SK-N-SH (cell line): ENCODE data around the gene LAMB3.

- RRBS, result no CpG with 5 or more reads among the region's 5 CpGs
CAGE:
- cytosol, long polyA plus RNA, result no peak
- long polyA plus RNA, result no peak
- nucleus, long polyA plus RNA, result no peak
Measured at GRCh38 chr1:207336472-207337702, 15.4 kb downstream of the CD55 start.

- RRBS, result no CpG with 5 or more reads among the region's 1 CpG
CAGE:
- cytosol, long polyA plus RNA, result no peak
- long polyA plus RNA, result no peak
- nucleus, long polyA plus RNA, result no peak
Measured at GRCh38 chr1:207355125-207355654, 33.7 kb downstream of the CD55 start.

GRCh38 chr1:207453569-207453932 lies 577 bp upstream of the CR2 start:
CAGE:
- cytosol, long polyA plus RNA, result no peak
- long polyA plus RNA, result no peak
- nucleus, long polyA plus RNA, result no peak

DNA sequence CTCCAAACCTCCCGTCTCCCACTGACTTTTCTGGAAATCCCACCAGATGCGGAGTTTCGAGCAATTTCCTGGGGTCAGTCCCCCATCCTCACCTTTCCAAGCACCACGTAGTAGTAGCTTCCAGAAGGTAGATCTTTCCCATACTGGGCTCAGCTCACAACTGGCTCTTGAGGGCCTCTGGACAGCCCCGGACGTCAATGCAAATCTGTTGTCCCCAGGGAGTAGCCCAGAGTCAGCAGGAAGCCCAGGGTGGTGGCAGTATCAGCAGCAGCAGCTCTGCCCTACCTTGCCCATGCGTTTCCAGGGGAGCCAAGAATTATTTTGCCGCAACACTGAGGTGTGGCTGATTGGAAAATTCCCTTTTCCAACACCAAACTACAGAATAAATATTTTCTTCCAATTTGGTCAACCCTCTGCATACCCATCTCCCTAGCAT lies 70.3 kb downstream of the CD46 start:
- RRBS, result no CpG with 5 or more reads among the region's 8 CpGs
CAGE:
- cytosol, long polyA plus RNA, result no peak
- long polyA plus RNA, result no peak
- nucleus, long polyA plus RNA, result no peak

- RRBS, result 3% methylated on average over 3 of the region's 17 CpGs
CAGE:
- cytosol, long polyA plus RNA, result no peak
- long polyA plus RNA, result no peak
- nucleus, long polyA plus RNA, result no peak
Measured at GRCh38 chr1:207868507-207868800, 42.5 kb downstream of the CD34 start.

DNA sequence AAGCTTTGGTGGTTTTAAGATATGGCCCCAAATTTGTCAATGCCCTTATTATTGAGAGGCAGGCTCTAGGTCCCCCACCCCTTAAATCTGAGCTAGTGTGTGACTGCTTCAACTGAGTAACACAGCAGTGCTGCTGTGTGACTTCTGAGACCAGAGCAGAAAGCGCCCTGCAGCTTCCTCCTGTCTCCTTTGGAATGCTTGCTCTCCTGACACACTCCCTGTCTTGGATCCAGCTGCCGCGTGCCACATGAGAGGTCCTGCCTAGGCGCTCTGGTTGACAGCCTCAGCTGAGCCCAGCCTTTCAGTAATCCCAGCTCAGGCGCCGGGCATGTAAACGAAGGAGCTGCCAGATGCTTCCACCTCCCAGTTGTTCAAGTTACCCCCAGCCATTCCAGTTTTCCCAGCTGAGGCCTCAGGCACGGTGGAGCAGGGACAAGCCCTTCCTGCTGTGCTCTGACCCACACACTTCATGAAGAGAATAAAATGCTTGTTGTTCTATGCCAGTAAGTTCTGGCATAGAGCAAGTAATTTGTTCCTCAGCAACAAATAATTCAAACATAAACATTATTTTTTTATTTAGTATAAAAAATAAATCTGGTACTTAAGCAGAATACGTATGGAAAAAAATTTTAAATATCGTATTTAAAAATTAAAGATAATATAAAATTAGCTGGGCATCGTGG lies 14.3 kb upstream of the CD34 start:
- RRBS, result no CpG with 5 or more reads among the region's 11 CpGs
CAGE:
- cytosol, long polyA plus RNA, result no peak
- long polyA plus RNA, result no peak
- nucleus, long polyA plus RNA, result no peak

DNA sequence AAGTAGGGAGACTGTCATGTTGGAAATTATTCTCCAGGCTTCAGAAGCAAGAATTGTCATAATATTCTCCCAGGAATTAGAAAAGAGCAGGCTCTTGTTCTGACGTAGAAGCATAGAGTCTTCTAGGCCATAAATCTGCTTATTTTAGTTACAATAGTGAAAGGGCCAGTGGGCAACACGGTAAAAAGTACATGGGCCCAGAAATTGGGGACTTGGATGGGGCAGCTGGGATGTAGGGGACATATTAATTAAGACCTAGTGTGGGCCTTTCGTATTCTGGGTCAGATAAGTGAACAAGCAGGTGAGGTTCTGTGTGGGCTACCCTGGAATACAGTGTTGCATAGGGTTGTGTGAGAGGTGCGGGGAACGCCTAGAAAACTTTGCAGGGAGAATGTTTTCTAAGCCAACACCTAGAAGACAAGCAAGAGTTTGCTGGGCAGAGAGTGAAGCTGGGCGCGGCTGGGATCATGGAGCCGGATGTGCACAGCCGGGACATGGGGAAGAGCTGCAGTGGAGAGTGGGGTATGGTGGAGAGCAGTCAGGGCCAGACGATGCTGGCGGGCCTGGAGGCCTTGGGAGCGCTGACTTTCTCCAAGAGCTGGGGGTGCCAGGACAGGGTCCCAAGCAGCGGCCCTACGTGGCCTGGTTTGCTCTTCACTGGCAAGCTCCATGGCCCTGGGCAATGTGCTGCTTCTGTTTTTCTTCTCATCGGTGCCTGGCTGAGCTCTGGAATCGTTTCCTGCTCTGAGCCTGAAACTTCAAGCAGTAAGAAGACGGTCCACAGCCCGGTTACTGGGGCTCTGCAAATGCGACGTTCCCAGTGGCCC lies 51.7 kb upstream of the CD34 start:
- RRBS, result 80% methylated on average over 3 of the region's 20 CpGs
CAGE:
- cytosol, long polyA plus RNA, result no peak
- long polyA plus RNA, result no peak
- nucleus, long polyA plus RNA, result no peak

- RRBS, result no CpG with 5 or more reads among the region's 10 CpGs
CAGE:
- cytosol, long polyA plus RNA, result no peak
- long polyA plus RNA, result no peak
- nucleus, long polyA plus RNA, result no peak
Measured at GRCh38 chr1:208159693-208160381, 84.3 kb downstream of the PLXNA2 start.

DNA sequence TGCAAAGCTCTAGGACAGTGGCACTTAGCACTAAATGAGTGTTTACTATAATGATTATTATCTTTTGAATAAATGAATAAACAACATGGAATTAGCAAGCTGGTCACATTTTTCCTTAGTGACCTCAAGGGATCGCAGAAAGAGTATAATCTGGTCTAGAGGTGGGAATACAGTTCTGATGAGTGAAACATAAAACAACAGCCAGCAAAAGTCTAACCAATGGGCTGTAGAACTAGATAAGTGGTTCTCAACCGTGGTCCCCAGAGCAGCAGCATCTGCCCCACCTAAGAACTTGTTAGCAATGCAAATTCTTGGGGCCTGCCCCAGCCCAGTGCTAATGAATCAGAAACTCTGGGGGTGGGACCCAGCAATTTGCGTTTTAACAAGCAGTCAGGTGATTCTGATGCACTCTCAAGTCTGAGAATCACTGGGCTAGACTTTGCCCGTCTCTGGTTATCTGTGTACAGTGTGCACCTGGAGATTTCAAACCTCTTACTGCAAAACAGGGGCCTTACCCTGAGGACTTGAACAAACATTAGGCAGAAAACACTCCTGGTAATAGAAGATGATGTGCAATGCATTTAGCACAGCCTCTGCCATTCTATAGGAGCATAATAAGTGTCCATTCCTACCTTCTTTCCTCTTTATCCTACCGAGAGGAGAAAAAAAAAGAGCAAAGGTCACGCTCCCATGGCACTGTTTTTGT lies 66.6 kb downstream of the PLXNA2 start:
- RRBS, result no CpG with 5 or more reads among the region's 6 CpGs
CAGE:
- cytosol, long polyA plus RNA, result no peak
- long polyA plus RNA, result no peak
- nucleus, long polyA plus RNA, result no peak

DNA sequence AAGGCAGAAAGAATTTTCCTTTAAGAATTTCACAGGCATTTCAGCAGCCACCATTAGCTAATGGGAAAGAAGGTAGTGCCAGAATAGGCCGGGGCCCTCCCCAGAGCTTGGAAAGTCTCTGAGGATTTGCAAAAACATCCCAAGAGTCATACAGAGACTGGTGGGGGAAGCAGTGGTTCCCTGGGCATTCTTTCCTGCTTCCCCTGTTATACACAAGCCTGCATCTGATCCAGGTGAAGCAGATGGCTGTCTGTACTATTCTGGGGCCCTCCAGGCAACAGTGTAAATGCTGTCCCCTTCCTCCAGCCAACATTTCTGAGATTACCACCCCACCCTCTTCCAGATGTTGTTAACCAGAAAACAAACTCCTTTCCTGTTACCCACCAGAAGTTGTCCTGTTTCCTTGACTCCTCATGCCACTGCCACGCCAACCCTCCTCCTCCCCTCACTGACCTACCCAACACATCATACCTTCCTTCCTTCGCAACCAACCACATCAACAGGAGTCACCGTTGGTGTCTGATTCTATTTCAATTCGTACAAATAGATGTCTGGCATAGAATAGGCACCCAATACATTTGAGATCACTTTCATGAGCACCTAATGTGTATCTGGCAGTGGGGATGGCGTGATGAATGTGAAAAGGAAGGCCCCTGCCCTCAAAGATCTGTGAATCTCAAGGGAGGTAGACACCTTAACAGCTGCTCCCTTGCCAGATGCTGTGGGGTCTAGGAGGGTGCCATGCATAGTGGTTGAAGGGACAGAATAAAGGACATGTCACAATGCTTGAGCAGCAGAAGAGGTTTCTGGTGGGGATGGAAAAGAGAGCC lies 39.9 kb downstream of the PLXNA2 start:
- RRBS, result no CpG with 5 or more reads among the region's 6 CpGs
CAGE:
- cytosol, long polyA plus RNA, result no peak
- long polyA plus RNA, result no peak
- nucleus, long polyA plus RNA, result no peak

DNA sequence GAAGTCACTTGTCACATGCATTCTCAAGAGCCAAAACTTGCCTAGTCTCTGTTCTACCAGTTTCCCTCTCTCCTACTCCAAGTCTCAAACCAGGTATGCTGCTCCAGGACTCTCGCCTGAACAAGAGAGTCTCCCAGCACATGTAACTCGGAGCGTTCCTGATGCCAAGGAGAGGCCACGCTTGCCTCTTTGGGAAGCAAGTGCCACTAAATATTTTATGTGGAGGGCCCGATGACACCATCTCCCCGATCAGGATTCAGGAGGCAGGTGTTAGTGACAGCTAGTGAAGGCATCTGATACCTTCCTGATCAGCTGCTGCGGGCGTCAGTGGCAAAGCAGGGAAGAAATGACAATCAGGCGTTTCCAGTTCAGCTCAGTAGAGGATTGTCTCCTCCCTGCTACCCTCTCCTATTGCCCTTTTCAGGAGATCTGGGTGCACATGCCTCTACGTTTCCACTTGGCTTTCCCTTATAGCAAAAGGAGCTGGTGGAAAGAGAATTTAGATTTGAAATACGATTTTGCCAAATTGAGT lies 21.8 kb downstream of the PLXNA2 start:
- RRBS, result no CpG with 5 or more reads among the region's 11 CpGs
CAGE:
- cytosol, long polyA plus RNA, result no peak
- long polyA plus RNA, result no peak
- nucleus, long polyA plus RNA, result no peak

DNA sequence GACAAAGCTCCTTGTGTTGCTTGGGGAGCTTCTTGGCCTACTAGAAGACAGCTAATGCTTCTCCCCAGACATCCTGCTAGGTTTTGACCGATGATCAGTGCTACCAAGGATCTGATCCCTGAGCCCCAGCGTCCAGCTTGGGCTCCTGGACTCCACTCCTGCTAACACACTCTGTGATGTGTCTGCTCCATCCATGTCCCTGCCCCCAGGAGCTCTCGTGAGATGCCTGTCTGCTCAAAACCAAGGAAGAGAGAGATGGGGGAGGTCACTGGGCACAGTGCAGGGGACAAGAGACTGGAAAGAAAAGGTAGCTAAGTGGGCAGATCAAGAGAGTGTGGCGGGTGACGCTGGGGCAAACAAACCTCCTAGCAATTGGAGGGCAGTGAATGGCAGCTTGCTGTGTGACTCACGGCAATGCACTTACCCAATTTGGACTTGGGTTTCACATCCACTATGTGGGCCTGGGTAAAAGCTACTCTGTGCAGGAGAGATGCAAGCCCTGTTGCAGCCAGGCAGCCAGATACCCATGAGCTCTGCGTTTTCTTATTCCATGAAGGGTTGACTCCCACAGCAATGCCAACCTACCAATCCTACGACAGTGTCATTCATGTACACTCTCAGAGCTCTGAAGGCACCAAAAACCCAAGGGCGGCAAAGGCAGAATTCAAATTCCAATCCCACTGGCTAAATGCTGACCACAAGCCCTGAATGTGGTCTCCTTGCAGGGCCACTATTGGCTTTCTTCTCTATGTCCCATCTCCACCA lies 9.5 kb downstream of the PLXNA2 start:
- RRBS, result no CpG with 5 or more reads among the region's 9 CpGs
CAGE:
- cytosol, long polyA plus RNA, result no peak
- long polyA plus RNA, result no peak
- nucleus, long polyA plus RNA, result no peak

- RRBS, result no CpG with 5 or more reads among the region's 20 CpGs
CAGE:
- cytosol, long polyA plus RNA, result no peak
- long polyA plus RNA, result no peak
- nucleus, long polyA plus RNA, result no peak
Measured at GRCh38 chr1:208245219-208245669, 1.1 kb upstream of the PLXNA2 start.

- RRBS, result no CpG with 5 or more reads among the region's 3 CpGs
CAGE:
- cytosol, long polyA plus RNA, result no peak
- long polyA plus RNA, result no peak
- nucleus, long polyA plus RNA, result no peak
Measured at GRCh38 chr1:208988728-208989173, 594.8 kb upstream of the CAMK1G start.

DNA sequence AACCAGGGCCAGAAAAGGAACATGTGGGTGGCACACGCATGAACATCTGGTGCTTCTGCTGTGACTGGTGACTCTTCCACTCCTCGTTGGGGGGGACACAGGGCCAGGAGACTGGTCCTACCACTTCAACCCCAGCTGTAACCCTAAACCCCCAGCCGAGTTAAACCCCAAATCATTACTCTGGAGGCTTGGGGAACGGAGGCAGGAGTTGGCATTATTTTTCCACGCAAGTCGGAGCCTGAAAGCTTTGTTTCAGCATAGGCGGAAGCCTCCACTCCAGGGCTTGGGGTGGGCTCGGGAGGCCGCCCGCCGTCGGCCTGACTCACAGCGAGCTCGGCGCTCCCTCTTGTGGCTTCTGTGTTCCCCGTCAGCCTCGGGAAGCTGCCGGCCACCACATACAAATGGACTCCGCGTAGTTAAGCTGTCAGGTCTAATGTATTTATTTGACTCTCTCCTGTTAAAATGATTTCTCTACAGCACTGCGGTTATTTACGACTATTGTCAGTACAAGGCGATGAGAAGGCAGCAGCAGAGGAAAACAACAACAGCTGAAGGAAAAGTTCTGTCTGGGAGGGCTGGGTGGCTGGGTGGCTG lies 375.9 kb upstream of the CAMK1G start:
- RRBS, result no CpG with 5 or more reads among the region's 23 CpGs
CAGE:
- cytosol, long polyA plus RNA, result no peak
- long polyA plus RNA, result no peak
- nucleus, long polyA plus RNA, result no peak

DNA sequence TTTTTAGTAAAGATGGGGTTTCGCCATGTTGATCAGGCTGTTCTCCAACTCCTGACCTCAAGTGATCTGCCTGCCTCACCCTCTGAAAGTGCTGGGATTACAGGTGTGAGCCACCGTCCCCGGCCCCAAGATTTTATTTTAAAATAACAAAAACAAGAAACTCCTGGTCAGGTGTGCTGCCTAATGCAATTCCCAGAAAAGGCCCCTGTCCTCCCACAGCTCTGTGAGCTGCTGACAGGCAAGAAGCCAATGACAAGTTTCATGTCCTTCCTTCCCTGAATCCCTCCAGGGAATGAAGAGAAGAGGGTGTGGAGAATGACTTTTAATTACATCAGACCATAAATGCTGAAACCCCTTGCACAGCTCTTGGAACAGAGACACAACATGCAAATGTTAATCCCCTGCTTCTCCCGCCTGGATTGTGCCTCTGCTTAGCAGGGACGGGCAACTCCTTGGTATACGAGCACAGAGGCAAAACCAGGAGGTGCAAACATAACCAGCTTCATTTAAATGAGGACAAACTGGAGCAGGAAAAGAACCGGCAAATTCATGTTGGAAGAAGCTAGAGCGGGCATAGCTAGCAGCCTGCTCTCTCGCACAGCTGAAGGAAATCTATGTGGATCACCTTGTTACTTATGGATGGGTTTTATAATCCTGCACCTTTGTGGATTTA lies 228.1 kb upstream of the CAMK1G start:
- RRBS, result no CpG with 5 or more reads among the region's 9 CpGs
CAGE:
- cytosol, long polyA plus RNA, result no peak
- long polyA plus RNA, result no peak
- nucleus, long polyA plus RNA, result no peak

GRCh38 chr1:209421333-209421596 lies 162.2 kb upstream of the CAMK1G start:
- RRBS, result 85% methylated on average over 2 of the region's 2 CpGs
CAGE:
- cytosol, long polyA plus RNA, result no peak
- long polyA plus RNA, result no peak
- nucleus, long polyA plus RNA, result no peak

GRCh38 chr1:209642293-209642649 lies 10.0 kb downstream of the LAMB3 start:
- RRBS, result no CpG with 5 or more reads among the region's 6 CpGs
CAGE:
- cytosol, long polyA plus RNA, result no peak
- long polyA plus RNA, result no peak
- nucleus, long polyA plus RNA, result no peak

DNA sequence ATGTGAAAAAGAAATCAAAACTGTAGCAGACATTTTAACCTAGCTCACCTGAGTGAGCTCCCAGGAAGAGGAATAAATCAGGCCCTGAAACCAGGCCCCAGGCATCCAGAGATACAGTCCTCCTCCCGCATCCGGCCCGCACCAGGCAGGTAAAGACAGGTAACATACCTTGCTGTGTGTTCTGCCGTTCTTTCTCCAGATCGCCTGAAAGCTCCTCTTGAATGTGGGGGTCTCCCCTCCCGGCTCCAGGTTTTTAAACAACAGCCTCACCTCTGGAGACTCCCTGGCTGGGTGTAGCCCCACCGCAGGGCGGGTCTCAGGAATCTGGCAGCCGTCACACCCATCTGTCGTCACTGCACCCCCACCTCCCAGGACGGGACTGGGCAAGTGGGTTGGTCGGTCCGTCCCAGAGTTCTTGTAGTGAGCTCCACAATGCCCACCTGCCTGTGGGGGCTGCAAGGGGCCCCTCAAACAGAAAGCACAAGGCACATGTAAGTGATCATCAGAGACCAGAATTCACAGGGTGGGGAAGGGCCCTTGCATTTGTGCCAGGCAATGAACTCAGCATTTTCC lies at the start of gene LAMB3:
TSS of gene LAMB3 (minus strand) at position 225 of the 573 bp plus-strand sequence.
- RRBS, result 87% methylated on average over 3 of the region's 13 CpGs
CAGE:
- cytosol, long polyA plus RNA, result no peak
- long polyA plus RNA, result no peak
- nucleus, long polyA plus RNA, result no peak

DNA sequence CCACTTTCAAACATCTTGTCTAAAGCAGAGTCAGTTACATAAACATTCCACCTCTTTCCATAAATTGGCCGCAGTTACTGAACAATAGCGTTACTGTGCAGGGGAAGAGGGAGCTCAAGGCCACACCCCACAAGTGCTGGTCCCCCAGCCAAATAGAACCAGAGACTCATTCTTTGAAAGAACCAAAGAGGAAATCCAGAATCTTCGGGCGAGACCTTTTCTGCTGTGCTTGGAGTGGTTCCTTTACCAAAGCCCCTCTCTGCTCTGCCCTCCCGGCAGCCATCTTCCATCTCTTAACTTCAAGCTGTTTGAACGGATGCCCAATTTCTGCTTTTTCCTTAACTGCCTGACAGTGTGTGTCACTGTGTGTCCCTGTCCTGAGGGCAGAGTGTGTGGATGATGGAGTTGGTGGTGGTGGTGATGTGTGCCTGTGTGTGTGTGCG lies 30.1 kb downstream of the SERTAD4 start:
- RRBS, result no CpG with 5 or more reads among the region's 7 CpGs
CAGE:
- cytosol, long polyA plus RNA, result no peak
- long polyA plus RNA, result no peak
- nucleus, long polyA plus RNA, result no peak